Penis (tissue), 1 donor: ENCODE results near the gene SLC10A1.

DNA sequence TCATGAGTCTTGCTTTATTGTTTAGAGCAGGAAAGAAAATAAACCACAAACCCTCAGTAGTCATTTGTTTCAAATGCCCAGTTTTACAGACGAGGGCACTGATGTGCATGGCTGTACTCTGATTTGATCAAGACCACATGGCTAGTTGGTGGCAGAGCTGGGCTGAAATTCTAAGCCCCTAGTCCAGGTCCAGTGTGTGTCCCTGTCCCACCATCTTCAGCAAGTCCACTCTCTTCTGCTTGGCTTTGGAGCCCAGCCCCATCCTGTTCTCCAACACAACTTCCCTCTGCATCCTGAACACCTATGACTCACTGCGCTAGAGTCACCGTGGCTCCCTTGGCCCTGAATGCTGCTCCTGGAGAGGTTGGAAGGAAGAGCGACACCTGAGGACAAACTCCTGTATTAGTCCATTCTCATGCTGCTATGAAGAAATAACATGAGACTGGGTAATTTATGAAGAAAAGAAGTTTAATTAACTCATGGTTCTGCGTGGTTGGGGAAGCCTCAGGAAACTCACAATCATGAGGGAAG is 50.1 kb upstream of the SRSF5 start:
- PRO-cap = no peak

- PRO-cap = no peak
Observed at GRCh38 chr14:69755305-69755652, 11.7 kb upstream of the SRSF5 start.

DNA sequence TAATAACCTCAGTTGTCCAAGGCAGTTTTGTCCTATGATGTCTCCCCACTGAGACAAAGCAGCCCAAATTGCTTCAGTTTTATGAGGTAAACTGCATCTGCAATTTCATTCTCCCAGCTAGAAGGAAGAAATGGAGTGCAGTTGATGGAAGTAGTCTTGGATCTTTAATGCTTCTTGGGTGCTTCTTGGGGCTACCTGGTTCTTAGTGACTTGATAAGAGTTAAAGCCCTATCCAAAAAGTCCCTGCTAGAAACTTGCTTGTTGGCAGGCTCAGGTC is 11.0 kb downstream of the SRSF5 start:
- PRO-cap = no peak

DNA sequence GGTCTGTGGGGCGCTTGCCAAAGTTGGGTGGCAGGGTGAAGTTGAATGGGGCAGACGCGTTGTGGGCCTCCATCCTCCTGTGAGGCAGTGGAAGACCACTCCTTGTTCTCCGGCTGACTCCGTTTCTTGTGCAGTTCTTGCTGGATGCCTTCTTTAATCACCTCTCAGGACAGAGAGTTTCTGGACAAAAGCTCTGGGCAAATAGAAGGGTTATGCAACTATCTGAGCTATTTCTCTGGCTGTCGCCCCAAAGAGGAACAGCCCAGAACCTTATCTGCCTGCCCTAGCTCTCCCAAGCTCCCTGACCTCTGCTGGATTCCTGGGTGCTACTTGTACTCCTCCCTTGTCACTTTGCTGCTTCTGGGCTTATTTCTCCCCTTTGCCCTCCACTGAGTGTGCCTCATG is at the start of gene SLC10A1:
Gene SLC10A1 (minus strand): TSS at position 159 of the 405 bp plus-strand sequence.
- PRO-cap = no peak

DNA sequence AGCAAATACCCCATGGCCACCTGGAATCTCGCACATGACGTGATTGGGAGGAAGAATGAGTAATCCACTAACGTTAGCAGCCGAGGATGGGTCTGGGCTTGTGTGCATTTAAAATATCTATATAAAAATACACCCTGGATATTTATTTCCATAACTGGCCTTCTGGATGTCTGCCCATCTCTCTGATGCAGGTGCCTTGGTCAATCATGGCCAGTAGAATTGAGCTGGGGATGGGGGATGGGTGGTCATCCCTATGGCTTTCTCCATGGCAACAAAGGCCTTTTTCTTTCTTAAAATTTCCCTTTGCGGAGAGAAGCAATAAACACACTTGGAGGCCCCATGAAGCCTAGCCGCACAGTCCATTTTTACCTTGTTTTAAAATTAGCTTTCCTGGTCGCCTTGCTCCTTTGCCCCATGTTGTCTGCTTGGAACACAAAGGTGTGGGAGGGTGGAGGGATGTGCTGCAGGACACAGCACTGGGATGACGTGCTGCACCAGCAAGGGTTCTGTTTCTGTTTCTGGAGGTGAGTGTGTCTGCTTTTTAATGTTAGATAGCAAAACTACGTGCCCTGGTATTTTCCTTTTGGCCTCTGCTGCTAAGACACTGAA is 120.3 kb downstream of the SMOC1 start:
- PRO-cap = no peak

- PRO-cap = no peak
Observed at GRCh38 chr14:70416230-70416684, 633 bp downstream of the SYNJ2BP start.

- PRO-cap = no peak
Observed at GRCh38 chr14:70592259-70592704, 8.2 kb downstream of the MED6 start.

GRCh38 chr14:70730159-70730768 is 79.0 kb downstream of the MAP3K9 start:
- PRO-cap = no peak

DNA sequence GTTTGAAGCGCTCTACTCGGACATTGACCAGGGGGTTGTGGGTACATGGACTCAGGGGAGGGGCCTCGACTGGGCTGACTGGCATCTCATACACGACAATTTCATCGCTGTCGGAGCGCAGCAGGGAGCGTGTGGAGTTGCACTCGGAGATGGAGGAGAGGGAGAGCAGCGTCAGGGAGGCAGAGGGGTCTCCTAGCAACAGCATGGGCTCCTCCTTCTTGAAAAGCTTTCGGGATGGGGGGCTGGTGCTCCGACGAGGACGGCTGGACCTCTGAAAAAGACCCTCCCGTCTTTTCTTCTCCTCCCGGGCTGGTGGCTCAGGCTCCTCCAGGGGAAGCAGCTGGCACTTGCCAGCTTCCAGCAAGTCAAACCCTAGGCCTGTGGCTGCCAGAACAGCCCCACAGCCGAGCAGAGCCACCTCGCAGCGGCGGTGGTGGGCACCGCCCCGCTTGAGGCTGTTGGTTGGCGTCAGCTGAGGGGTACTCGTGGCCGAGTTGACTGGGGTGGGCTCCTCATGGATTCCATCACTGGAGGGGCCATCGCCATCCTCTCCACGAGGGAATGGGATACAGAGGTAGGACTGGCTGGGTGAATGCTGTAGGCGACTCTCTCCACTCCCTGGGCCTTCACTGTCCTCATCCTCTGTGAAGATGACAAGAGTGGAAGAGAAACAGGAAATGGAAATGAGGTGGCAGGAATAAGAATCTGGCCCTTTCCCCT is 76.5 kb downstream of the MAP3K9 start:
- PRO-cap = no peak

DNA sequence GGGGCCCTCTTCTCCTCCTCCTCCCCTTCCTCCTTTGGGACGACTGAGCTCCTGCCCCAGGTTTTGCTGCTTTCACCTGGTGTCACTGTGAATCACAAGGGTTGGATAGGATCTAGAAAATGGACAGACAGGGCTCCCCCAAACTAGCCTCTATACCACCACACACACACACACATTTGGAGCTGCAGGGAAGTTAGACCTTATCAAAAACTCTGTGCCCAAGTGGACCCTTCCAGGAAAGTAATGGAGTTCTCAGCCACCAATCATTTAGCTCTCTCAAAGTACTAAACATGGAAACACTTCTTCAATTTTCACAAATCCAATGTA is 71.0 kb downstream of the MAP3K9 start:
- PRO-cap = no peak

- PRO-cap = no peak
Observed at GRCh38 chr14:70780461-70781237, 28.7 kb downstream of the MAP3K9 start.

- PRO-cap = no peak
Observed at GRCh38 chr14:70886228-70886673, 21.0 kb upstream of the PCNX1 start.

GRCh38 chr14:70886674-70887171 is 20.5 kb upstream of the PCNX1 start:
- PRO-cap = no peak

DNA sequence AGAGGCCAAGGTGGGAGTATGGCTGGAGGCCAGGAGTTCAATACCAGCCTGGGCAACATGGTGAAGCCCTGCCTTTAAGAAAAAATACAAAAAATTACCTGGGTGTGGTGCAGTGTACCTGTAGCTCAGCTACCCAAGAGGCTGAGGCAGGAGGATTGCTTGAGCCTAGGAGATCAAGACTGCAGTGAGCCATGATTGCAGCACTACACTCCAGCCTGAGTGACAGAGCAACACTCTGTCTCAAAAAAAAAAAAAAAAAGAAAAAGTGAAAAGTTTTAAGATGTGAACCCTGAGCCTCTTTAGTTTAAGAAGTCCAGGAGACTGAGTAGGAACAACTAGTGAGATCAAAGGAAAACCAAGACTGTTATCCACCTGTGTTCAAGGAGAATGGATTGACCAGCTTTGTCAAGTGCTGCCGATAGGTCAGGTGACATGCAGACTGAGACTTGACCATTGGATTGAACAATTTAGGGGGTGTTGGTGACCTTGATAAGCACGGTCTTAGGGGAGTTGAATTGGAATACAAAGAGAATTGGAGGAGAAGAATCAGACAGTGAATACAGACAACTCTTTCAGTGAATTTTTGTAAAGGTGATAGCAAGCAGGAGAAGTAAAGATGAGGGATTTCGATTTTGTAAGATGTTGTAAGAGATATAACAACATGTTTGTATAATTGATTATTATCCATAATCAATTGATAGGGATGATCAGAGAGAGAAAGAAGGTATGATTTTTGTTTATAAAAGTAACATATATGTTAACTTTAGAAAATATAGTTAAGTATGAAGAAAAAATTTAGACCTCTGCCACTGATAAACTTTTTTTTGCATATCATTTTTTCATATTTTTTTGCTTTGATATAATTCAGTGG is 66.0 kb downstream of the PCNX1 start:
- PRO-cap = no peak

- PRO-cap = no peak
Observed at GRCh38 chr14:71116491-71117392, 203.5 kb upstream of the SIPA1L1 start.

DNA sequence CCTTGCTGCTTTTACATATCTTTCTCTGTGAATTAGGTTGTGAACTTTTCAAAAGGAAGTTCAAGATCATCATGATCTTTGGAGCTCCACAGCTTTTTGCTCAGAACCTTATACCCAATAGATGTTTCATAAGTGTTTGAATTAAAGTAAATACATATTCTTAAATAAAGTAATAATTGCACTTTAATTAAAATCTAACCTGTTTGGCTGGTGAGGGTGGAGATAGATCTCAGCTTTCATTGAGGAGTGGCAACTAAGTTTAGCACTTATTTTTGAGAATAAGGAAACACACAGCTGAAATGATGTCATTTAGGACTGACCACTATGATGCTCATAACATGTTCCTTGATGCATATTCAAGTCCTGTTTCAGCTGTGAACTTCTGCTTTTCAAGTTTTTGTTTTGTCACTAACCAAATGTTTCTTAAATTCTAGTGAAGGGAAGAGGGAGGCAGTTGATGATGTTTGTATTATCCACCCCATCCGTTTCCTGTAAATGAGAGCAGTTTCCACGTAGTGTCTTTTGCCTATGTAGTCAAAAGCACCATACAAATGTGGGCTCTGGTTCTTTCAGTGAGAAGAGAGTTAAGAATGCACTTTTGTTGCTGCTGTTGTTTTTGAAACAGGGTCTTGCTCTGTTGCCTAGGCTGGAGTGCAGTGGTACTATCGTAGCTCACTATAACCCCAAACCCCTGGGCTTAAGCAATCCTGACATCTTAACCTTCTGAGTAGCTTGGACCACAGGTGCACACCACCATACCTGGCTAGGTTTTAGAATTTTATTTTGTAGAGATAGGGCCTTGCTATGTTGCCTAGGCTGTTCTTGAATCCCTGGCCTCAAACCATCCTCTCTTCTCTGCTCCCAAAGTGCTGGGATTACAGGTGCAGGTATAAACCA is 78.8 kb downstream of the SIPA1L1 start:
- PRO-cap = no peak

DNA sequence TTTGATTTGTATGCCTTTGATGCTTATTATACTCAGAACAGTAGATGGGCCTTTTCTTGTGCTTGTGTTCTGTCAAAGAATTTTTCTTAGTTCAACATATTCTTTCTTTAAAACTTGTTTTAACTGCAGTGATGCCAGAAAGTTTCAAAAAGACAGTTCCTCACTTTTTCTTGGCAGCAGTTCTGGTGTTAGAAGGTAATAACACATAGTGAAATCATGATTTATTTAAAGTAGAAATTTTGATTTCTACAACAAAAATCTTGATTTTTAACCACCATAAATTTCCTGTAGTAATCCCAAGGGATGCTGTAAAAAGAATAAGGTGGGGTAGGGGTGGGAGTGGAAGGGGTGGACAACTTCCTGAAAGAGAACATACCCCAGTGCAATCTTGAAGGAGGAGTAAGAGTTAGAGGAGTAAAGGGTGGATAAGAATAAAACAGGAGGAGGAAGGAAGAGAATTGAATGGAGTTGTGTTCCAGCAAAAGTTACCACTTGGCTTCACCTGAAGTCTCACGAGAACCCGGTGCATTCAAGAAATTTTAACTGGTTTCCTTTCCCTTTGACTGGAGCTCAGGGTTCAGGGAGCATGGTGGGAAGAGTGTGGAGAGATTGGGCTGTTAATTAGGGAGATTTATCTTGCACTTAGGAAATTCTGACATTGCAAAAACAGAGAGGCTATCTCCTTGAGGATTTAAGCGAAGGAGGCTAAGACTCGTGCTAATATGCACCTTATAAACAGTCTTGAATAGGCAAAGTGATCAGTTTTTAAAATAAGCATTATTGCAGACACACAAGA is 253.8 kb downstream of the SIPA1L1 start:
- PRO-cap = no peak

GRCh38 chr14:72830384-72830937 is 63.4 kb downstream of the DPF3 start:
- PRO-cap = no peak

DNA sequence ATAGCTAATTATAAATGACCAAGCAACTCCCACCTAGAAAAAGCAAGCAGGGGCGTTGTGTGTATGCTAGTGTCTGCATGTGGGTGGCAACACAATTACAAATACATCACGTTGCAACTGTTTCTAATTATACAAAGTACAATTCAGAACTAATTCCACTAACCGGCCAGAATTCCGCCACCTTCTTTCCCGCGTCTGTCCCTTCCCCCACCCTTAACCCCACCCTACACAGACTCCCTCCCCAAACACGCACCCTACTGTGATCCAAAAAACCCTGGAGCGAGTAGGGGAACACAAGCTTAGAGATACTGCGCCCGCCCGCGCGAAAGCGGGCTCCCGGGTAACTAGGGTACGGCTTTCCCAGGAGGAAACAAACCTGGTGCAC is 2.1 kb downstream of the DPF3 start:
- PRO-cap = no peak

GRCh38 chr14:72892812-72893662 is 864 bp downstream of the DPF3 start:
- PRO-cap = no peak